Endodermal cell (in vitro differentiated cells): ENCODE results near the genes SPOP and PPP1R9B.

DNA sequence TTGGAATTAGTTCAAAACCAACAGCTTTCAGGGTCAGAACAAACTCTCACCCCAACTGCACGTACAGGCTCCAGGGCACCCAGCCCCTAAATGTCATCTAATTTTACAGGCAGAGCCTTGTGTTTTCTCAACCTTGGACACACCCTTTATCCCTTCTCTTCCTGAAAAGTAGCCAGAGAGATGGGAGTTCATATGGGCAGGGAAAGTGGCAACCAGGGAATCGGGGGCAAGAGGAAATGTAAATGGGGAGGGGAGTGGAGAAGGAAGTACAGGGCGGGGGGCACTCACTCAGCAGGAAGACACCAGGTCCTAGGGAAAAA lies 16.1 kb downstream of the TTLL6 start:
- PRO-cap = no peak

DNA sequence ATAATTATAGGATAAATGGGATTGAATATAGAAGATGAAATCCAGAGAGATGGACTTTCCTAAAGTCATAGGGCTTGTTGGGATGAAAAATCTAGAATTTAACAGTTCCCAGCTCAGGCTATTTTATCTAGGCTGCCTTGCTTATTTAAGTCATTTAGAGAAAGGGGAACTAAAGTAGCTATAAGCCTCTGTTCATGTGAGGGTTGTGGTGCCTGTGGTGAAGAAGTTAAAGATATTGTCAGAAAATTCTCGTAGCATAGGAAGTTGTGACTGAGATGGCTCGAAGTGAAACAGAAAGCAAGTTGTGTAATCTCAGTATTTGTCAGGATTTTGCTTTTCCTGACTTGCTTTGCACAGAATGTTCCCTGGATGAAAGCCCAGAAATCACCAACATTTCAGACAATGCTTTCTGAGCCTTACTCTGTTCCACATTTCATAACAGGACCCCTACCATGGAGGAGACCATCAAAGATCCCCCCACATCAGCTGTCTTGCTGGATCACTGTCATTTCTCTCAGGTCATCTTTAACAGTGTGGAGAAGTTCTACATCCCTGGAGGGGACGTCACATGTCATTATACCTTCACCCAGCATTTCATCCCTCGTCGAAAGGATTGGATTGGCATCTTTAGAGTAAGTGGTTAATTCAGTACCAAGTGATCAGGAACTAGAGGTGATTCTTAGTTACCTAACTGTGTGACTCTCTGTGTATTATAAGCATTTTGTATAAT lies 10.6 kb downstream of the CALCOCO2 start:
- PRO-cap = no peak

DNA sequence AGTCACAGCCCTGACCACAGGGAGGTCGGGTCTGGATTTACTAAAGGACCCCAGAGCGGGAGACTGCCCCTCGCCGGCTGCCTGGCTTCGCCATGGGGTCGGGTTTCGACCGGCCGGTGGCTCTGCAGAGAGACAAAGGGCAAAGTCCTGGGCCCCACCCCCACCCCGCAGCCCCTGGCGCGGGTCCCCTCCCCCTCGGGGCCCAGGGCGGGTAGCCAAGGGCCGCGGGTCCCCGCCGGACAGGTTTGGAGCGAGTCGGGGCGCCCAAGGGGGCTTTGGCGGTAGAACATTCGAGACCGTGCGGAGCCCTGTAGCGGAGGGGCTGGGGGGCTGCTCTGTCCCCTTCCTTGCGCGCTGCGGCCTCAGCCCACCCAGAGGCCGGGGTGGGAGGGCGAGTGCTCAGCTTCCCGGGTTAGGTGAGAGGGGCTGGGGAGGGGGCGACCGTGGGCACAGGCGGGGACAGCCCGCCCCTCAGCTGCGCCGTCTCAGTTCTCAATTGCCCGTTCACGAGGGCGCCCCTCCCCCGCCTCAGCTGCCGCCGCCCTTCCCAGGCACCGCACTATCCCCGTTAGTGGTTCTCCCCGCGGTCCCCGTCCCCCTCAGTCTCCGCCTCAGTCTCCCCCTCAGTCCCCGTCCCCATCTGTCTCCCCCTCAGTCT lies 16.6 kb downstream of the IGF2BP1 start:
- PRO-cap = bidirectional peak, plus-strand start at position 205 of the sequence, minus-strand start at position 94 of the sequence

DNA sequence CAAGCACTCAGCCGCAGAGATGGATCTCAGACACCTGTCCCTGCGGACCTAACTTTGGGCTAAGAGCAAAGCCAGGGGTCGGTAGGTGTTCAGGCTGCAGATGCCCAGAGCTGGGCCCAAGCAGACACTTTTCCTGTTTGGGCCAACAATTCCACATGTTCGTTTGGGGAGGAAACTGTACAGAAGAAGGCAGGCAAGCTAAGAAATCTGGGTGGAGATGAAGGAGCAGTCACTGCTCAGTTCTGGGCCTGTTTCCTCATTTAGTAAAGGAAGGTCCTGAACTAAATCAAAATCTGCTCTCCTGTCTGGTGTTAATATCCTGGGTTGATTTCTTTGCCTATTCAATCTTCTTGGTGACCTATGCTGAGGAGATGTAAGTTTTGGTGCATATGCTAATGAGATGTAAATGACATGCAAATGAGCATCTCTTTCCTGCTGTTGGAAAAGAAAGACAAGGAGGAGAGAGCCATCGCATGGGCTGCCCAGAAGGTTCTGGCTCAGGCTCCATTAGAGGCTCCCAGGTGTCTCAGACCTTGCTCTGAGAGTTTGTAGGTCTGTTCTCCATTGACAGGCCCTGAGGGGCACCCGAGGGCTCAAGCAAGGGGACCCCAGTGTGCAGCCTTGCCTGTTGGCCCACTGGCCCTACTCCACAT lies 3.2 kb downstream of the ABI3 start:
- PRO-cap = no peak

GRCh38 chr17:49218758-49219974 lies 8.7 kb downstream of the ABI3 start:
- PRO-cap = no peak

DNA sequence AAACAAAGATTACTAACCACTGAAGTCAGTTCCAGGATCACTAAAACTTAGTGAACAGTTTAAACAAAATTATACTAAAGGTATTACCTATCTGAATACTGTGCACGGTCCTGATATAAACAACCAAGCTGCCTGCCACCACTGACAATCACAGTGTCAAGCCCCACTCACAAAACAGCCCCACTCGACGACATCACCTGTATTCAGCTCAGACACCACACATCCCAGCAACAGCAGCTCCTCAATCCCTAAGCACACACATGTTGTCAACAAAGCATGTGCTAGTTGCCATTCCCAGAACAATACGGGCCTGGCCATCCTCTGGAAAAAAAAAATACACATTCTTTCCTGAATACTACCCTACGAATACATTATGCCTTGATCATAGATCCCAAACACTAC lies 1.6 kb downstream of the ZNF652 start:
- PRO-cap = no peak

DNA sequence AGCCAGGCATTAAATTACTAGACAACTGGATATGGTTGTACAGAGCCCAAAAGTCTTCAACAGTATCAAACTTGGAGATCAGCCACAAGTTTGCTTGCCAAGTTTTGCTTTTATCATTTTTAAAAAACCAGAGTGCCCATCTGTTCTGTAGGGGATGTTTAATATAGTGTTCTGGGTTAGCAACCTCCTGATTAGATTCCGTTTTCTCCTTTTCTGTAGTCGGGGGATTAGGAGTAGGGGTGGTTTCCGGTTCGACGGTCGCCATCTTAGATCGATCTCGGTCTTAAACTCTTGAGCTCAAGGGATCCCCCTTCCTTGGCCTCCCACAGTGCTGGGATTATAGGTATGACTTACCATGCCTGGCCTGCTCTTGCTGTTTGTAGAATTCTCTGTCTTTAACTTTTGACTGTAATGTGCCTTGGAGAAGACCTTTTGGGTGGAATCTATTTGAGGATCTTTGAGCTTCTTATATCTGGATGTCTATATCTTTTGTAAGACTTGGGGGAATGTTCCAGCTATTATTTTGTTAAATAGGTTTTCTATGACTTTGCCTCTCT lies 10.1 kb upstream of the PHB1 start:
- PRO-cap = no peak

GRCh38 chr17:49516086-49516614 lies 21.1 kb downstream of the NGFR start:
- PRO-cap = no peak

GRCh38 chr17:49577103-49577504 lies 1.4 kb downstream of the NXPH3 start:
- PRO-cap = no peak

DNA sequence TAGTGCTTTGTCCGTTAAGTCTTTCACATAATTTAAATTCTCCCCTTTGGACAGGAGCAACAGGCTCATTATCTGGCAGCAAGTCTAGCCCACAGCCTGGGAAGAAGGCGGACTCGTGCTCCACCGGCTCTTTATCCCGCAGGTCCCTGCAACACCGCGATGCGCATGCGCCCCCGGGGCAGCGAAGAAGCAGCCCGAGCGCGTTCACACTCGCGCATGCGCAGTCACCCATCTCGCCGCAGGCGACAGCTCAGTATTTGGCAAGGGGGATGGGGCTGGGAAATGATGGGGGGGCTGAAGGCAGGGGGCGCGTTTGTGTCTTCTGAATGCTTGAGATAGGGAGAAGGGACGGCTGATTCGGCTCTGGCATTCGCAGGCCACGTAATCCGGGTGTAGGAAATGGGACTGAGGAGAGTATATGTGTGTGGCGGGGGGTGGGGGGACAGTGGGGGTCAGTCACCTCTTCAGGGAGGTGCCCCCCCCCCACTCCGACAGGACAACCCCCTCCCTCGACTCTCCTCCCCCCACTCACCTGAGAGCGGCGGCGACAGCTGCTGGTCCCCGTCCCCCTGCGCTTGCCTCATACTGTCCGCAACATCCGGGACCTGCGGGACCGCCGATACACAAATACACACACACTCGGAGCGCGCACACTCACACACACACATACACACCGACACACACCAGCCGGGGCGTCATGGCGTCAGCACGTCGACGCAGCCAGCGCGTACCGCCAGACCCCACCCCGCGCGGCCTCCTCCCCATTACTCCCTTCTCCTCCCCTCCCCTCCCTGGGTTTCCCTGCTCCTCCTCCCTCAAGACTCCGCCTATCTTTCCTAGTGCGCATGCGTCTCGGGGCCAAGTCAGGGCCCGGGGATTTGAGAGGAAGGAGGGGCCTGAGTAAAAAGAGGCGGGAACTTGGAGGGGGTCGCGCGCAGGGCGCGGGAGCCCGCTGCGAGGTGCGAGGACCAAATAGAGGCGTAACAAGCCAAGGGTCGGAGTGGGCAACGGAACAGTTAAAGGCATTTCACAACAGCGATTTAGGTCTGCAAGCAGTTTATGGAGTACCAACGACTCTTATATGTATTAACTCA lies at the start of gene SPOP:
TSS of gene SPOP (minus strand) at position 697 of the 1,094 bp plus-strand sequence.
- PRO-cap = bidirectional peak, plus-strand start at position 333 of the sequence, minus-strand start at position 133 of the sequence; bidirectional peak, plus-strand start at position 980 of the sequence, minus-strand start at position 584 of the sequence

- PRO-cap = no peak
Measured at GRCh38 chr17:49740734-49742037, 22.7 kb downstream of the FAM117A start.

DNA sequence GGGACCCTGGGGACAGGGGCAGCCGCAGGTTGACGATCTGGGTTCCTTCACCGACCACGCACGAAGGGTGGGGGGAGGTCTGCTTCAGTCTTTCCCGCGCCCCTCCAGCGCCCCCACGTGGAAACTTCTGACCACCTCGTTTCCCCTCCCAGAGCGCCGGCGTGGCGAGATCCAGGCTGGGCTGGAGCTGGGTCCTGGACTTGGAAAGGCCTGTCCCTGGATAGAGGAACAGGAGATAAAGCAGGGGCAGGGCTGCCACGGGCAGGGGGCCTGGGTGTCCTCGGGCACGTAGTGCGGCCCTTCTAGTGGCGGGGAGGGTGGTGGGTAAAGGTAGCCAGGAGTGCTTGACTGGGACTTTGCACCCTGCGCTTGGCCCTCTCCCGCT lies 4.0 kb upstream of the TAC4 start:
- PRO-cap = bidirectional peak, plus-strand start at position 151 of the sequence, minus-strand start at position 66 of the sequence

DNA sequence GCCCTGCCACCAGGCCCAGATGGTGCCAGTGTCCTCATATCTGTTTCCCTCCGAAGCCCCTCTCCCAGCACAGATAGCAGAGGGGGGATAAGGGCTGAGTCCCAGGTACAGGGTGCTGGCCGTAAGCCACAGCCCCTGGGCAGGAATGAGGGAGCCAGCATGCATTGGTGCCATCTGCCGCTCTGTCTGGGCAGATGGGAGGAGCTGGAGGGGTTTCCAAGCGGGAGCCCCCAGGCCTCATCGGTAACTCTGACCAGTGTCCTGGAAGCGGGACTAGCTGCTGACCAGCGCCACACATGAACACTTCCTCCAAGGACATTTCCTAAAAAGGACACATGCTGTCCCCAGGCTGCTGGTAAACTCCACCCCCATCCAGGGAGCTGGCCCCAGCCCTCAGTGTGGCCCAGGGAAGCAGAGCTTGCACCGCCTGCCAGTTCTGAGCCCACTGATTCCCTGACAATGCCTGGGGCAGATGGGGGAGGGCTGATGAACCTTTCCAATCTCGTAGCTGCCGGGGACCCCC lies 16.3 kb downstream of the PDK2 start:
- PRO-cap = no peak

DNA sequence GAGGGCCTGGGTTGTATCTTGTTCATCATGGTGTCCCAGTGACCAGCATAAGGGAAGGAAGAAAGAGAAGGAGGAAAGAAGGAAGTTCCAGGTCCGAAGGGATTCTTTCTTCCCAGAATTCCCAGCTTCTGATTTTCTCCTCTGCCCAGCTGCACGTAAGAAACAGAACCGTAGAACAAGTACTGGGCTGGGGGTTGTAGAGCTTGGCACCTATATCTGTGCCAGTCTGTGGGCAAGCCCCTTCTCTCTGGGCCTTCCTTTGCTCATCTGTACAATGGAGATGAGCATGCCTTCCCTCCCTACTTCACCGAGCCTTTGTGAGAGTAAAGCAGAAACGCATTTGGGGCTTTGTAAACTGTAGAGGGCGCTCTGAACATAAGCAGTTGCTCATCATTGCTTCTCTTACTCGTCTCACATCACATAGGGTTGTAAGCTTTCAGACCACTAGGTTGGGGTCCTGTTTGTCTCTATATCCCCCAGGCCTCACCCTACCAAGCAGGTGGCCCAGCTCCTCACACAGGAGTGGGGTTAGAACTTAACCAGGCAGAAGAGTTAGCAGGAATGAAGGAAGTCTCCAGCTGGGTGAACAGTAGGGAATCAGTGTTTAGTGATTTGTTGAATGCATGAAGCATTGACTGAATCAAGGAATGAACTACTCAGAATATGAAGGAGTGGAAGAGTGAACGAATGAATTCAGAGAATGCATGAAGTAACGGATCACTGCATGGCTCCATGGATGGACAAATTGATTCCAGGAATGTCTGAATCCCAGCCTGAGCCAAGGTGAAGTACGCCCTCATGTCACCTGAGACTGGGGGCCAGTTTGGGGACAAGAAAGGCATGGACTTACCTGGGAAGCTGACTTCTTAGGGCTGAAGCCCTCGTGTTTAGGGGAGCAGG lies 15.0 kb downstream of the SAMD14 start:
- PRO-cap = no peak

- PRO-cap = bidirectional peak, plus-strand start at chr17:50151274, minus-strand start at chr17:50151135
Measured at GRCh38 chr17:50150651-50151347, at the start of gene PPP1R9B. PPP1R9B (minus strand) TSS chr17:50150677.

GRCh38 chr17:50151585-50152695 lies 1.5 kb upstream of the PPP1R9B start:
- PRO-cap = no peak

GRCh38 chr17:50192514-50193260 lies 8.7 kb downstream of the COL1A1 start:
- PRO-cap = no peak

DNA sequence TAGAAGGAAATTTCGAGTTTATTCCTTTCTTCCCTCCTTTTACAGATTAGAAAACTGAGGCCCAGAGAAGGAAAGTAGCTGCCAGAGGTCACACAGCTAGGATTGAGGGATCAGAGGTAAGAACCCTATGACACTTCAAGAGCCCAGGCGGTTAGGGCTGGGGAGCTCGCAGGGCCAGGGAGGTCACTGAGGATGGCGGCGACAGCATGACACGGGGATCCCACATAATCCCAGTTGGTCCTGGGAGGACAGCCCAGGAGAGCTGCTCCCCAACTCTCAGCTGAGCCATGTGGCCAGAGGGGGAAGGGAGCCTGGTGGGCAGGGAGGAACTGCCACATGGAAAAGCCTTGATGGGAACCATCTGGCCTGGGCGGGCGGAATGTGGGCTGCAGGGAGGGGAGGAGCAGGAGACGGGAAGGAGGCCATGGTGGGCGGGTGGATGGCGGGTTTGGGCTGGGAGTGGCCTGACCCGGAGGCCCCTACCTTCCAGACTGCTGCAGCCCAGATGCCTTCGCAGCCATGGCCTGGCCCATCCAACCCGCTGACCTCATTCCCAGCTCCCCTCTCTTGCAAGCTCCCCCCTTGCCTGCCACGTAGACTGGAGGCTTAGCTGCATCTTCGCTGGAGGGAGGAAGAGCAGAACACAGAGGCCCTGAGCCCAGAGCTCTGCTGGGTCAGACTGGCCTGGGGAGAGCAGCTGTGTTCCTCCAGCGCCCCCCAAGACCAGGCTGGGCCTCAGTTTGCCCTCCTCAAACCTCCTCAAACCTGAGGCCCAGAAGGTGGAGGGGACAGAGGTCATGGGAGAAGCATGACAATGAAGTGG lies 8.1 kb upstream of the COL1A1 start:
- PRO-cap = unidirectional peak, plus-strand start at position 508 of the sequence; unidirectional peak, plus-strand start at position 615 of the sequence

- PRO-cap = no peak
Measured at GRCh38 chr17:50214903-50215413, 13.5 kb upstream of the COL1A1 start.

DNA sequence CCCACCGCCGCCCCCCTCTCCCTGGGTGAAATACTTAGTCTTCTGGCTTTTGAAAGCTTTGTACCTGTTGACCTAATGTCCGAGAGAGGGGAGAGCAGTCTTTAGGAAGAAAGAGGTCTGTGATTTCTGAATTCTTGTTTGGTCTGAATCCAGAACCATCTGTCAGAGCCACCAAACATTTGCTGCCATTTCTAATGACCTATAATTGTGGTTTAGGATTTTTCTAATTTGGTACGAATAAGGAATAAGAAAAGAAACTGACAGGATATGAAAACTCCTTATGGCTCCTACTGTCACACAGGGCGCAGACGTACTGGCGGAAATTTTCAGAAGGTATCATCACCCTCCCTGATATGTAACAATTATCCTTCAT lies 18.1 kb upstream of the COL1A1 start:
- PRO-cap = no peak